Mesothelial cell of epicardium (in vitro differentiated cells): ENCODE results near the genes UCK1, MED27 and CFAP77.

DNA sequence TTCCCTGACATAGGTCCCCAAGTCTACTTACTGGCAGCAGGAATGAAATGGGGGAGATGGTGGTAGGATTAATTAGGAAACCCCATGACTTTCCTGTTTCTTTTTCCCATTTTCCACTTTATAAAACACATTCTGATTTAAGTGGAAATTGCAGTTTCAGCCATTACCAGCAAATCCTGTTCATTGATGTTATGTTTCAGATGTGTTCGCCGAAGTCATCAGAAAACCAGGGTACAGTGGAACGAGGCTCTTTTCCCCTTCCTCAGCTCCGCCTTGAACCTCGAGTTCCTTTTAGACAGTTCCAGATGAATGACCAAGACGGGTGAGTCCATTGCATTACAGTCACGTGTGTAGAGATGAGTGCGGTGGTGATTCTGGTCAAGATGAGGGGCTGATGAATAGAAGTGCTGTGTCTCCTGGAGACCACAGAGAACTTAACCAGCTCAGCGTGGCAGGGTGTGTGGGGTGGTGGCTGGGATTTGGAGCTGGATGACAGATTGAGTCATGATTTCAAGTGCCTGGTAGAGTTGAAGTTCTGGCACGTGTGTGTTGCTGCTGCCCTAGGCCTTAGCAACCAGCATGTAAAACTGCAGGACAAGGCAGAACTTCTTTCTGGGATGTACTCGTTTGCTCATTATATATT lies 53.1 kb downstream of the PRRC2B start:
- PRO-cap = no peak

- PRO-cap = no peak
Measured at GRCh38 chr9:131530407-131530898, 610 bp downstream of the UCK1 start.

- PRO-cap = bidirectional peak, plus-strand start at chr9:131531366, minus-strand start at chr9:131531259
Measured at GRCh38 chr9:131530899-131531858, at the start of gene UCK1. Gene UCK1, minus strand, starts transcription at chr9:131531263.

GRCh38 chr9:131546592-131547051 lies 1.3 kb downstream of the PRRT1B start:
- PRO-cap = no peak

GRCh38 chr9:131625409-131626591 lies 80.5 kb downstream of the PRRT1B start:
- PRO-cap = no peak

DNA sequence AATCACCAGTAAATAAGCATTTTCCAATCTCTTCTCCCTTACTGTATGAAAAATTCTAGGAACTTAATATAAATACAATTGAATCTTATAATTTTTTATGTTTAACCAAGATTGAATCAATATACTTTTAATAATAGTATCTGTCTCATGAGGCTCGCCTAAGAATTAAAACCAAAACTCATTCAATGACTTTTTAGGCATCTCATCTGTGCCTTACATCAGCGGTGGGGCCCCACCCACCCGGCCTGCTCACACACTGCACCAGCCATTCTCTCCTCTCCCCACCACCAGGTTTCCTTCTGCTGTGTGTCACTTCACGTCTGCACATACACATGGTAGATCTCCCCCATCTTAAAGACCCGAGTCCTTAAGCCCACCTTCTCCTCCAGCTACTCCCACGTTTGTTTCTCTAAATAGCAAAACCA lies 78.0 kb downstream of the RAPGEF1 start:
- PRO-cap = no peak

DNA sequence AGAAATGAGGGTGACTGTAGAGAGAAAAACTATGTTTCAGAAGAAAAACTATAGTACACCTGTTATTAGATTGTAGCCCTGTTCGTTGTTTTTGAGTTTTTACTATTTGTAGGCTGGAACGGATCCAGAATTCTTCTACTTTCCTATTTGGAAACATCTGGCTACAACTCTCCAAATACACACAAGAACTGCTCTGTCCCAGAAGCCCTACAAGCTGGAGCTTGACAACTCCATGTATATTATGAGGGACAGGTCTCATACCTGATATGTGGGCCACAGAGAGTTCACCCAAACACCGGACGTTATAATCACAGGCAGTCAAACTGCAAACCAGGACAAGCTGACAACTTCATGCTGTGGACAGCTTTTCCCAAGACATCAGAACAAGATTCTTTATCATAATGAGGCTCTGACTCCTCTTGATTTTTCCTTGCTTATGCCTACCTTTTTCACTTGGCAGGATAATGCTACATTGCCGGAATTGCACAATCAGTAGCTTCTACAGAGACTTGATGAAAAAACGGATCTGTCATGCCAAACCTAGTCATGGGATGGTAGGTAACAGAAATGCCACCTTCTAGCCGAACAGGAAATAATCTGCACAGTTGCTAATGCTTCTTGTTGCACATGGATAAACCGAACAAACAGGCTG lies 47.5 kb downstream of the RAPGEF1 start:
- PRO-cap = no peak

- PRO-cap = no peak
Measured at GRCh38 chr9:131736094-131736819, 3.6 kb downstream of the RAPGEF1 start.

- PRO-cap = no peak
Measured at GRCh38 chr9:131862492-131862973, 122.7 kb upstream of the RAPGEF1 start.

DNA sequence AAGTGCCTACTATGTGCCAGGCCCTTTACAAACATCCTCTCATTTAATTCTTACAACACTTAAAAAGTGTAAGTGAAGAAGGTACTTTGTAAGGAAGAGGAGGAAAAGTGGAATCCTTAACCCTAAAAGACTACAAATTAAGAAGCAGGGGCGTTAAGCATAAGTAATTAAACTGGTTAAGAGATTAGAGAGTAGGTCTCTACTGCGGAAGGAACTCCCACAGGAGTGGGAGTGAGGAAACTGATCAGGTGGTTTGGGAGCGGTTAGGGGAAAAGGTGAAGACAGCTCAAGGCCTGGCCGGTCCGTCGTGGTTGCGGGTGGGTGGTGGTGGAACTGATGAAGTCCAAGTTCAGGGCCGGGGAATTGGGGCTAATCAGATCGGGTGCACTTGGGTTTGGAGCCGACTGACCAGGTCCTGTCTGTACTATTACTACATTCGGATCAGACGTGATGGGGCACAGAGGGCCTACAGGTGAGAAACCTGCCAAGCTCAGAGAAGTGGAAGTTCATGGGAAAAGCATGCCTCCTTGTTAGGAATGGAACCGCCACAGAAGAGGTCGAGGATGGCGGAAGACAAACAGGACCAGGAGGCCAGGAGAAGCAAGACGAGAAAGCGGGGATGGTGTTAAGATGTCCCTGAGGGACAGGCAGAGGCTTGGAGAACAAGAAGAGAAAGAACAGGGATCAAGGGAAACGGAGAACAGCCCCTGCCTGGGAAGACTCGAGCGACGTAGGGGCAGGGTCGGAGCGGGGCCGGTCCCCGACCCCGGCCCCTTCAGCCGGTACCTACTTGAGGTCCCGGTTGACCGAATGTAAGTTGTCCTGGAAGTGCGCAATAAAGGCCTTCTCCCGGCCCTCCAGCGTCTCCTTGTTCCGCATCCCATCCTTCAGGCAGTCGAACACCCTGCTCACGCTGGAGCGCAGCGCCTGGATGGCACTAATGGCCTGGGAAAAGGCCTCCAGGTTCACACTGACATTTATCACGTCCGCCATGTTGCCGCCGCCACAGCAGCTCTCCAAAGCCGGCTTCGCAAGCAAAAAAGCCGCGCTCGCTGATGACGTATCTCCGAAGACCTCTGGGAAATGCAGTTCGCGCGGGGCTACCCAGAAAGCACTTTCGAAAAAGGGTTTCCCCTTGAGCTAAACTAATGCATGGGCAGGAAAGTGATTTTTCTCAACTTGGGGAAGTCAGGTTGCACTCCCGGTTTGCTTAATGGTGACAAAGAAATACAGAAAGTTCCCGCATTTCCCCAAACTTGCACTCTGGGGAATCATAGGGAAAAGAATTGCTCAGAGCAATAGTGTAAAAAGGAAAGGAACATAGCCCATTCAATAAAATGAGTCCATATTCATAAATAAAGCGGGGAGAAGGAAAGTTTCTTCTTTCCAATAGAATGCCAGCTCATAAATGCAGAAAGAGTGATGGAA lies at the start of gene MED27:
Gene MED27 (minus strand): TSS at position 1,016 of the 1,428 bp plus-strand sequence.
- PRO-cap = unidirectional peak, minus-strand start at position 1,016 of the sequence

- PRO-cap = no peak
Measured at GRCh38 chr9:132141083-132142407, 20.3 kb upstream of the NTNG2 start.

DNA sequence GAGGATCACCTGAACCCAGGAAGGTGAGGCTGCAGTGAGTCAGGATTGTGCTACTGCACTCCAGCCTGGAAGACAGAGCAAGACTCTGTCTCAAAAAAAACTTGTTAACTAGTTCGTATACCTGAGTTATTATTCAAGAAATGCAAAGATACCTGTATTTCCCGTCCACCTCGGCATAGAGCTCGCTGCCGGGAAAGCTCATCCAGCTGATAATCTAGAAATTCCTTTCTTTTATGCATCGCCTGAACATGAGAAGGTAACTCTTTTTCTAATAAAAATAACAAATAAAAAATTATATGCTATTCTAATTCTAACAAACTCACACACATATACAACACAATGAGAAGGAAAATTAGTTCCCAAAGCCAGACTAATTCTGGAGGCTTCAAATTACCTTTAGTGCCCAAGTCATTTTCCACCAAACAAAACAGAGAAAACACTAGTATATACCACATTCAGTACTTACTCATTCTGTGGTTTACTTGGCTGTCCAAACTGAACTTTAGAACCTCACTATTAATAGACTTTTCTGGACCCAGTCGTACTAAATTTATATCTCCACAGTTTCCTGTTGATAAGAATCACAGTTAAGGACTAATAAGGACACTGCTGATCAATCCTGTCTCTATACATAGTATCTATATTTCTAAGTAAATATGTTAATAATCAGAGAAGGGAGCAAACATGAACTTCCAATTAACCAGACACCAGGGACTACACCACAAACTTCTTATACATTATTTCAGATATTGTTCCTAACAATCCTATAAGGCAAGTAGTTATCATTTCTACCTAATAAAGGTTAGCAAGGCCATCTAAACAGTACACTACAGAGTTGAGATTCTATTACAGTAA lies 66.5 kb downstream of the SETX start:
- PRO-cap = no peak

- PRO-cap = no peak
Measured at GRCh38 chr9:132316686-132318059, 37.6 kb downstream of the SETX start.

DNA sequence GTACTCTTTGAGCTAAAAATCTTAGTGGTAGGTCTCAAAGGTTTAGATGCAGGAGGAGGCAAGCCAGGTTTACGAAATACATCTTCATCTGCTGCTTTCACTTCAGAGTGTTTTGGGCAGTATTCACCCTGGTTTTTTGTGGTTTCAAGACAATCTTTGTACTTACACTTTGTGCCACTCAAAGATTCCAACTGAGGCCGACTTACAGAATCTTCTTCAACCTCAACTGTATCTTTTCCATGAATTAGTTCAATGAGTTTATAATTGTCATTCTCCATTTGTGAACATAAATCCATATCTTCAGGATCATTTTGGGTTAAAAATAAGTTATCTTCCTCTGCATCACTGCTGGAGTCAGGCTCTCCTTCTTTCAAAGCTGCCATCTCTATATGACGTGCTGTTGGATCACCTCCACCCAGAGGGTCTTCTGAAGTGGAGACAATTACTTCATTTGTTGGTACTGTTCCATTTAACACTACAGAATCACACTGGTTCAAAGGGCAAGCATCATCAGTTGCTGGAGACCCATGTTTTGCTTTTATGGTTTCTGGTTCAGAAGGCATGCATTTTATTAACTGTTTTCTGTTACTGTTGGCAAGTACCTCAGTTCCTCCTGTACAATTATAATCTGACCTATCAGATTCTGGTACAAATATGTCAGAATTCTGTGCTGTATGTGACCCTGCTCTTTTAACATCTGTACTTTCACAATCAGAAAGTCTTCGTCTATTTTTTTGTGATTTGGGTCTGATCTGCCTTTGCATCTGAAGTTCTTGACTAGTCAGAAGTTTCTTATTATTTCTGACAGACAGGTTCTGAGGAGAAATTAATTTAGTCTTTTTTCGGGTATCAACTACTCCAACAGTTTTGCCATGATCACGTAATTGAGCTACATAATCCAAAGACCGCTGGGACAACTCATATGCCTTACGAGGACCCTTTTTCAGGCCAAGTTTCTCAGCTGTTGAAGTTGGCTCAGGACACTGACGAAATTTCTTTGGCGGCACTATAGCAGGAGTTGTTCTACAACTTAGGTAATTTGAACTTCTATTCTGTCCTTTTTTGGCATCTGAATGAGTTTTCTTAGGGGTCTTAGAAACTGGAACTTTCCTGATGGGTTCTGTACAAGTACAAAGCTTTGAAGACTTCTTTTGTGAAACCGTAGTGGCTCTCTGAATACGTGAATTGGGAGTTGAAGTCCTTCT lies 27.6 kb downstream of the SETX start:
- PRO-cap = no peak

DNA sequence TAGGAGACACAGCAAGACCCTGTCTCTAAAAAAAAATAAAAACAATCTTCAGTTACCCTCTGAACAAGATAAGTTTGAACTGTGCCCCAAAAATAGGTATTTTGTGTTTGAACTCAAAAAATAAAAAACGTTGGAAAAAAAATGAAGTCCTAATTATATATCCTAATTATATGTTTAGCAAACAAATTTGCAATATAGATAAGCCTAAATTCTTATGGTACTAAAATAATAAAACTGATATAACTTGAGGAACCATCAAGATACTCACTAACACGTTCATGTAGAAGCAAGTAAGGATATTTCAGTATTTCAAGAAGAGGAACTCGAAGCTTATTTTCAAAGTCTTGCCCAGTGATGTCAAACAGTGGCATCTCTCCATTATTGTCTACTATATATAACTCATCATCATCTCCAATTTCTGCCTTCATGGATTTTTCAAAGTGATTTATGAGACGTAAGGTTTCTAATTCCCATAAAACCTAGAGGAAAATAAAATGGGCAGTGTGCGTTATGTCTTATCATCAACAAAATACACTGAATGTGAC lies 8.7 kb downstream of the SETX start:
- PRO-cap = no peak

GRCh38 chr9:132401440-132402743 lies 4.7 kb downstream of the TTF1 start:
- PRO-cap = no peak

DNA sequence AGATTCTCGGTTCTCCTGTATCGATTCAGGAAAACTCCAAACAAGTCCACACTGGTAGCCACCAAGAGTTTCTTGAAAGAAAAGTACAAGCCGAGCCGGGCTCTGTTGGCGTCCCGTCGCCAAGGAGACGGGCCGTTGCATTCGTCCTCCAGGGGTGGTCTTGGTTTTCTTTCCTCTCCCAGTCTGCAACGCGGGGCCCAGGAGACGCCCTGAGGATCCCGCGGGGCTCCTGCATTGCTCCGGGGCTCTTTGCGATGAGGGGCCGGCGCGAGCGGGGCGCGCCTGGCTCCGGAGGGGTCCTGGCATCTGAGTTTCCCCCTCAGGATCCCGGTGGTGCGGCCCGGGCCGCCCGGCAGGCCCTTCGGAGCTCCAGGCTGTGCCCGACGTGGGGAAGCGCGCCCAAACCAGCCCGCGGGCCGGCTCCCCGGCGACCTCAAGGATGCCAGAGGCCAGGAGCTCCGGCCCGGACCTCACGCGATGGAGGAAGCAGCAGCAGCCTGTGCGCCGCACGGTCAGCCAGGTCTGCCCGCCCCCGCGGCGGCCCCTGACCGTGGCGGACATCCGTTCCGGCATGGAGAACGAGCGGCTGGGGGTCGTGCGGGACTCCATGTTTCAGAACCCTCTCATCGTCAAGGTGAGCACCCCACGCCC lies at the start of gene CFAP77:
Gene CFAP77 (plus strand): TSS at position 379 of the 651 bp plus-strand sequence.
- PRO-cap = no peak

DNA sequence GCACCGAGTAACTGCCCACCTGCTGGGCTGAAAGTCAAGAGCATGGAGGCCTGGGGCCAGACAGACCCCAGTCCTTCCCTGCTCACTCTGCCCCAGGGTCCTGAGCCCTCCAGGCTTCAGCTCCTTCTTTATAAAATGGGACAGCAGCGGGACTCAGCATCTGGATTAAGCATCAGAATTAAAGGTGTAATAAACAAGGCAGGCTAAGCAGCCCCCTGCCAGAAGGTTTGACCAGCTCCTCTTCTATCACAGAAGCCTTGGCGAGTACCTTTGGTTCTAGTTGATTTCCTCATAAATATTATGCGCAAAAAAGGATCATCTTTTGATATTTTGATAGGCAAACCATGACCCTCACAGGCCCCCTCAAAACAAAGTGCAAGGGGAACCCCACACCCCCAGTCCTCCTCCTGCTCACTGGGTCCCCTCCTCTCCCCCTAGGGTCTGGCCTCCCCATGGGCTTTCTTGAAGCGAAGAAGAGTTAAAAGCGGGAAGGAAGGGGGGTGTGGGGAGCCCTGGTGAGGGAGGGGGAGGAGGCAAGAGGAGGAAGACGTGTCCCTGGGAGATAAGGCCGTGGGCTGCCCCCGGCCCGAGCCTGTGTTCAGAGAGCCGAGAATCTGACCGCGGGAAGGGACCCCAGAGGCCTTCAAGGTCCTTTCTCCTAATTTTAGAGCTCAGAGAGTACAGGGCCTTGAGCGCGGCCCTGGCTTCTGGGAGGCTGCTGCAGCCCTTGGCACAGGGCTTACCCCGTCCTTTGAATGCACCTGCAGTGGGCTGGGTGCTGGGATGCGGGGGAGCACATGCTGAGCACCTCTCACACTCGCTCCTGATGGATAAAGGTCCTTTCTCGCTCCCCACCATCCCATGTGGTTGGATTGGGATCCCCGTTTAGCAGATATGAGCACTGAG lies 5.6 kb downstream of the GFI1B start:
- PRO-cap = no peak

GRCh38 chr9:133019619-133020750 lies 10.8 kb upstream of the GTF3C5 start:
- PRO-cap = no peak

DNA sequence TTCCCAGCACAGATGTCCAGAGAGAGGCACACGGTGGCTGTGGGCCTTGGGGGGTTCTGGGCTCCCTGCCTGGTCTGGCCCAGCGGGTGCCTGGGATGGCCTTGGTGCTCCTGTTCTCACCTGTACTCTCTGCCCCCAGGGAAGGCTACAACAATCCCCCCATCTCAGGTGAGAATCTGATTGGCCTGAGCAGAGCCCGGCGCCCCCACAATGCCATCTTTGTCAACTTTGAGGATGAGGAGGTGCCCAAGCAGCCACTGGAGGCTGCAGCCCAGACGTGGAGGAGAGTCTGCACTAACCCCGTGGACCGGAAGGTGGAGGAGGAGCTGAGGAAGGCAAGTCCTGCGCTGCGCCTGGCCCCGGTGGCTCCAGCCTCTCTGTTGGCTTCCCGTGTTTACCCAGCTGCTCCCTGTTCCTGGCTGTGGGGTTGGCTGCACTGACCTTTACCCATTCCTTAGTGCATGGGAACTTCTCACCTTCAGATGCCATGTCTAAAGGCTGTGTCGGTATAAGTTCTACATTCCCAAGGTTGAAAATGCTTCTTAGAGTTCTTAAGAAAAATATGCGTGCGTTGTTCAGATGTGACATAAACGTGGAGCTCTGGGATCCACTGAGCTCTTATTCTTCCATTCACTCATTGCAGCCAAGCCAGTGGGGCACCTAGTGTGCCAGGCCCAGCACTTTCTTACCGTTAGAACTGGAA lies 11.0 kb upstream of the CEL start:
- PRO-cap = no peak